ENCODE data around the gene CELSR1.

GRCh38 chr22:46035595-46035904 is 58.6 kb upstream of the WNT7B start:
- RAMPAGE, long total RNA, result no peak
- RRBS, result 6% methylated on average over 2 of the region's 29 CpGs

DNA sequence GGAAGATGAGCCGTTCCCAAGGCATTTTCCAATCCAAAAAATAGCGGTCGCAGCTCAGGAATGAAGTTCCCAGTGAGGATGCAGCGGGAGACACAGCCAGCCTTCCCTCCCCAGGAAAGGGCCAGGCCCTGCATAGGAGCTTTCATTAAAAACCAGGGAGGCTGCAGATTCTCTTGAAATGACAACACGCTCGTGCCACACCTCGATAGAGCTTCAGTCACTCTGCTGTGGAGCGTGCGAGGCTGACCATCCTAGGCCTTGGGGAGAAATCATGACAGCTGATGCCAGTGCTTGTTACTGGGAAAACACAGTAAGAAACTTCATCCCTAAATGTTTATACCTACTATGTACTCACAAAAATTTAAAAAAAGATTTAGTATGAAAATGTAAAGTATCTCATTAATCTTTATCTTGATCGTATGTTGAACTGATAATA is 65.9 kb upstream of the WNT7B start:
- RAMPAGE, long total RNA, result no peak
- RRBS, result no CpG with 5 or more reads among the region's 10 CpGs

DNA sequence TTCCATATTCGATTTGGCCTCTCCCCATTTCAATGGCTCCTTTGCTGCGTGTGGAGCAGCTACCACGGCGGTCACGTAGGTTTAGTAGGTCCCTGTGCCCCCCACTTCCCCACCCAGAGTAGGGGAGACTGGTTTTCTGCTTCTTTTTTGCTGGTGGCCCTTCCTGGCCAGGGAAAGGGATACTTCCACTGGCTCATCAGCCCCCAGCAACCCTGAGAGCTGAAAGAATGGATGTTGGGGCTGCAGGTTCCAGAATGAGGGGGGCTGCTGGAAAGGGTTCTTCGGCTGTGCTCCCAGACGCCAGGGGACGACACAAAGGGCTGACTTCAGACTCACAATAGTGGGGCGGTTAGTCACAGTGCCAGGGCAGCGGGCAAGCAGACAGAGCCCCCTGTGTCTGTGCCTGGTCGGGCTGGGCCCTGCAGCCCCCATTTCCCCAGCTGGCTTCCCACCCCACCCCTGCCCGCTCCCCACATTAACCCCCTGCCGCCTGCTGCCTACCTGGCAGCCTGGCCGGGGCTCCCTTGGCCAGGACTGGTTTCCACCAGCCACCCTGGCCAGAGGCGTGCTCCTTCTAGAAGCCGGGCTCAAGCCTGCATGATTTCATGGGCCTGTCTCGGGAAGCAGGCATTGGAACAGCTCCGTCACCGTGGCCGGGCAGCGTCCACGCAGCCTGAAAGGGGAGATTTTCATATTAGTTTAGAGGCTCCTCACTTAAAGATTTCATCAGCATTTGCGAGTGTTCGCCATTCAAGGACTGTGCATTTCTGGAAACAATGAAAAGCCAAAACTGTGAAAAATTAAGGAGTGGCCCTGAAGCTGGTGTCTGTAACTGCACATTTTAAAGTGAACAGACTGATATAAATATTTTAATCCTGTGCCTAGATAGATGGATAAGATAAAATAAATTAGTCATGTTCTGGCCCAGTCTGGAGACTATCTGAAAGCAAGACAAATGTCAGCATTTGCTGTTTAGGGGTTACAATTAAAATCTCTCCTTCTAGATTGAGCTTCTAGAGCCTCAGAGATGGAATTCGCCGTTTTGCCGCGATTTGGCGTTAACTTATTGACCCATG is 79.2 kb upstream of the WNT7B start:
- RAMPAGE, long total RNA, result no peak
- RRBS, result 45% methylated on average over 6 of the region's 29 CpGs

GRCh38 chr22:46060850-46061454 is 84.0 kb upstream of the WNT7B start:
- RAMPAGE, long total RNA, result no peak
- RRBS, result 54% methylated on average over 14 of the region's 39 CpGs

- RAMPAGE, long total RNA, result no peak
- RRBS, result no CpG with 5 or more reads among the region's 13 CpGs
Measured at GRCh38 chr22:46063864-46064266, 86.5 kb upstream of the PPARA start.

GRCh38 chr22:46074857-46075676 is 75.3 kb upstream of the PPARA start:
- RAMPAGE, long total RNA, result no peak
- RRBS, result no CpG with 5 or more reads among the region's 20 CpGs

- RAMPAGE, long total RNA, result no peak
- RRBS, result no CpG with 5 or more reads among the region's 29 CpGs
Measured at GRCh38 chr22:46086675-46087659, 63.4 kb upstream of the PPARA start.

DNA sequence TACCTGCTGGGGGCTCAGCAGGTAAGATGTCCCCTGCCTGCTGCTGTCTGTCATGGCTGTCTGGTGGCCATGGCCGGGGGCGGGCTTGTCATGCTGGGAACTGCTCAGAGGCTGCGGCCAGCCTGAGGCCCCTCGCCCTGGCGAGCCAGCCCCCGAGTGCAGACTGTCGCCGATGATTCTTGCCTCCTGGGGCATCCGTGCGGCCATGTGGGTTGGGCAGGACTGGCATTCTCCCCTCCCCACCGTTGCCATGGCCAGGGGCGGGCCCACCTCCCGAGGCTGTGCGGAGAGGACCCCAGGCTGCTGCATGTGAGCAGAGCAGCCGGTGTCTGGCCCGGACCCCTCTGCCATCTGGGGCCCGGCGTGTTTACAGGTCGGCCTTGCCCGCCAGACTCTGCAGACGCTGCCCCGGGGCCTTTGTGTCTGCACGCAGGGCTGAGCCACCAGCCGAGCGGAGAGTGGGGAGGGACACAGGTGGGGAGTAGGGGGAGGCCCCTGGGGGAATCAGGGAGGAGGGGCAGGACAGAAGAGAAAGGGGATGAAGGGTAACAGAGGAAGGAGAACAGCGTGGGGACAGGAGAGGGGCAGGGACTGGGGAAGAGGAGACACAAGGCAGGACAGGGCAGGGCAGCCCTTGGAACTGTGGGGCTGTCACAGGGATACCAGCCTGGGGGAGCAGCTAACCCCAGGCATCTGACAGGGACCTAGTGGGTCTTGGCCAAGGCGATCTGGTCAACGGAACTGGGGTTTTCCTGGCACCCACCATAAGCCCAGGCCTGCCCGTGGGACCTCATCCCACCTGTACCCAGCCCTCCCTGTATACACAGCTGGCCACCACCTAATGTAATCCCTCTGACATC is 51.1 kb upstream of the PPARA start:
- RAMPAGE, long total RNA, result no peak
- RRBS, result 81% methylated on average over 6 of the region's 29 CpGs

- RAMPAGE, long total RNA, result no peak
- RRBS, result no CpG with 5 or more reads among the region's 3 CpGs
Measured at GRCh38 chr22:46295342-46295956, 1.2 kb upstream of the GTSE1 start.

DNA sequence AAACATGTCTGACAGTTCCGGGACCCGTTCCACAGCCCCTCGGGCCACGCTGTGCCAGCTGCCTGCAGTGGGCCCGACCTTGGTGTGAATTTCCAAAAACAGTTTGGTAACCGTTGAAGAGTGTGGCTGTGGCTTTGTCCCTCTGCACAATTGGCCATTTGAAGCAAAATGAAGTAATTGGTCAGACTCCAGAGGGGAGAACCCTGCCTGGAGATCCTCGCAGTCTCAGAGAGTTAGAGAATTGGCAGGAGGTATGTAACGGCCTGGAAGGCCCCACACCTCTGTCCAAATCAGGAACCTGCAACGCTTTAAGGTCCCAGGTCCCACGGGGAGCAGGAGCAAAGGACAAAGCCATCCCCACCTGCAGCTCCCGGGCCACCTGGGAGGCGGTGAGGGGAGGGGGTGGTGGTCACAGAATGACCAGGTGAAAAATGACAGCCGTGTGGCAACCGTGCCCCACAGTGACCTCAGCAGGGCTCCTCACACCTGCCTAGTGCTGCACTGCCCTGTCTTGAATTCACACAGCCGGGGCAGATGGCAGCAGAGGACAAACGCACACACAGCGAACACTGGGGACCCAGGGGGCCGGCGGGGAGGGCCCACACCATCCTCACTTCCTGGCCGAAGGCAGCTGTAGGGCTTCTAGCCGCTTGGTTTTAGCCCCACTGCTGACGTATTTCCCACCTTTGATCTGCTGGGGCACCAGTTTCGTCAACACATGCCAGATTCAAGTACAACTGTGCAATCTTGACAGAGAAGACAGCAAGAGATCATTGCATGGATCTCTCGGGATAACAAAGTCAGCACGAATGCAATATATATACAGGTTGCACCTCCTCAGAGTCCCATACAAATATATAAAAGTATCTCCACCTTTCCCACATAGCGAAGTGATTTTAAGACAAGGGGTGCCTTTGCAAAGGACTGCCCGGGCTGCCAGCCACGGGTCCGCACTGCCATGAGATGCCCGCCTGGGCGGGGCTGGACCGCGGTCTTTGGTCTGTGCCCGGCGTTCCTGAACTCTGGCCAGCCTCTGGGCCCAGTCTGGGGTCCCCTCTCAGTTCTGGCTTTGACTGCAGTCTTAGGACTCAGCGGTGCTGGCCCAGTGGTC is 26.7 kb downstream of the TRMU start:
- RAMPAGE, long total RNA, result no peak
- RRBS, result 65% methylated on average over 11 of the region's 36 CpGs

GRCh38 chr22:46432063-46432907 is 96.8 kb downstream of the TRMU start:
- RAMPAGE, long total RNA, result no peak
- RRBS, result 76% methylated on average over 4 of the region's 25 CpGs

DNA sequence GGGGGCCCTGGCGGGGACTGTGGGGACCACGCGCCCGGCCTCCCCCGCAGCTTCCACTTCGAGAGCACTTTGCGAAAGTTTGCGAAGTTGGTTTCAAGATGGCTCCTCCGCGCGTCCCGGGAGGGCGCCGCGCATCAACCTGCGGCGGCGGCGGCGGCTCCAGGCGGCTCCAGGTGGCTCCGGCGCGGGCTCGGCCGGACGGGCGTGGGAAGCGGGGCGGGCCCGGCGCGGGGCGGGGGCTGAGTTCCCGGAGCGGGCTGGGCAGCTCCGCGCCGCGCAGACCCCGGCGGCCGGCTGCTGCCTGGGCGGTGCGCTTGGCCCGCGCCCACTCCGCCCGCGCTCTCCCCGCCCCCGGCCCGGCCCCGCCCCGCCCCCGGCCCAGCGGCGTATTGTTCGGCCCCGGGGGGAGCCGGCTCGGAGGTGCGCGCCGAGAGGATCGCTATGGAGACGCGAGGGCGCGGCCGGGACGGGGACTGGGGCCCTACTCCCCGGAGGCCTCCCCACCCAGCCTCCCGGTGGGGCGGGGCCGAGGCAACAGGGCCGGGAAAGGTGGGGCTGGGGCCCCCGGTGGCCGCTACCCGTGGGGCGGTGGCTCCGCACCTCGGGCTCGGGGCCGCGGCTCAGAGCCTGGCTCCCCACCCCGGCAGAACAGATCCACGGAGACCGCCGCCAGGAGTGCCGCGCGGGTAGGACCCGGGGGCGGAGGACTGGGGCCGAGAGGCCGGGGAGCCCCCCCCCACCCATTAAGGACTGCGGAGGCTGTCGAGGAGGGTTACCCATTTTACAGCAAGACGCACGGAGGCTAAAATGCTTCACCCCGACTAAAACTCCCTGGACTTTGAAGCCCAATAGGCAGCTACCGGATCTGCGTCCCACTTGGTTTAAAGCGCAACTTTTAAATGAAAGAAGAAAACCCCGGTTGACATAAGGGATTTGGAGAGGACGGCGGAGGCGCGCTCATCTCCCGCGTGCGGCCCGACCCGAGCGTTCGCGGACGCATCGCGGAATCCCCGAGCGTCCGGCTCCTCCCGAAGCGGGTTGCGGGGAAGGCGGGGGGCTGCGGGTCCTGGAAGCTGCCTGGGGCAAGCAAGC is at the start of gene CELSR1:
TSS of gene CELSR1 (minus strand) at position 316 of the 1,092 bp plus-strand sequence.
- RAMPAGE, long total RNA, result no peak
- RRBS, result 2% methylated on average over 76 of the region's 129 CpGs

DNA sequence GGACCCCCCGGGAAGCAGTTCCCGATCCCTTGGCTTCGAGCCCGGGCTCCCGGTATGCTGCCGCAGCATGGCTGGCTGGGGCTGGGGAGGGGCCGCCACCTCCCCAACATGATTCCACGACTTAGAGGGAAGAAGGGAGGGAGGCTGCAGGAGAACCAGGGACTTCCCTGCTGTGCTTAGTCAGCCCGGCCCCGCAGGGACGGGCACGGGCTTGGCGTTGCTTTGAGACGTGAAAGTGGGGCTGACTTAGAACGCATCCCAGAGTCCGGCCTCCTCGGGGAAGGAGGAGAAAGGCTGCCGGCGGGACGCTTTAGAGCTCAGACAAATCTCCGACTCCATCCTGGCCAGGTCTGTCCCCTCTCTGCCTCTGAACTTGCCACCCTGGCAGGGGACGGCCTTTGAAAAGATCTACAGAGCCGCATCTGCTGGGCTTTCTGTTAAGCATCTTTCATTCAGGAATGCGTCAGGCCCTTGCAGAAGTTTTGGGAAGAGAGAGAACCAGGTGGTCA is 35.5 kb upstream of the GRAMD4 start:
- RAMPAGE, long total RNA, result no peak
- RRBS, result 8% methylated on average over 8 of the region's 24 CpGs

DNA sequence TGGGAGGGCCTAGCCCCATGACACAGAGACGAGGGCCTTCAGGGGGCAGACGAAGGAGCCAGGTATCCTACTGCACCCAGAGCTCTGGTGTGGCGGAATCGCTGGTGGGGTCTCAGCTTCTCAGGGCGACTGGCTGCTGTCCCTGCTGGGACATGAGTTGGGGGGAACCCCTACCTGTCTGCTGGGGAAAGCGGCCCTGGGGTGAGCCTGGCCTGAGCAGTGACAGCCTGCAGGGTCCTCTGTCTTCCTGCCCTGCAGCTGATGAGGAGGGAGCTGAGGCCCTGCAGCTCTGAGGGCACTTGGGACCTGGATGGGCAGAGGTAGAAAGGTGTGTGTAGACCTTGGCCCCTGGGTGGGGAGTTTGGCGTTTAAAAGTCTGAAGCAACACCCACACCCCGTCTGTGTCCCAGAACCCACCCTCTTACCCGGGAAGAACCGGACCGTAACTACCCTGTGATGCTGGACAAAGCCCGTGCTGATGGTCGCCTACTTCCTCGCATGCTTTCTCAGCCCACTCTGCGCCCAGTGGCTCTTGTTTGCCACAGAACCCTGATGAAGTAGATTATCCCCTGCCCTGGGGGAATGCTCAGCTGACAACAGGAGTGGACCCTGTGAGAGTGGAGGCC is 33.5 kb upstream of the GRAMD4 start:
- RAMPAGE, long total RNA, result no peak
- RRBS, result no CpG with 5 or more reads among the region's 15 CpGs

- RAMPAGE, long total RNA, result no peak
- RRBS, result no CpG with 5 or more reads among the region's 6 CpGs
Measured at GRCh38 chr22:46646874-46647292, 26.7 kb downstream of the GRAMD4 start.

GRCh38 chr22:46677992-46678526 is 57.9 kb downstream of the GRAMD4 start:
- RAMPAGE, long total RNA, result no peak
- RRBS, result 80% methylated on average over 3 of the region's 26 CpGs

DNA sequence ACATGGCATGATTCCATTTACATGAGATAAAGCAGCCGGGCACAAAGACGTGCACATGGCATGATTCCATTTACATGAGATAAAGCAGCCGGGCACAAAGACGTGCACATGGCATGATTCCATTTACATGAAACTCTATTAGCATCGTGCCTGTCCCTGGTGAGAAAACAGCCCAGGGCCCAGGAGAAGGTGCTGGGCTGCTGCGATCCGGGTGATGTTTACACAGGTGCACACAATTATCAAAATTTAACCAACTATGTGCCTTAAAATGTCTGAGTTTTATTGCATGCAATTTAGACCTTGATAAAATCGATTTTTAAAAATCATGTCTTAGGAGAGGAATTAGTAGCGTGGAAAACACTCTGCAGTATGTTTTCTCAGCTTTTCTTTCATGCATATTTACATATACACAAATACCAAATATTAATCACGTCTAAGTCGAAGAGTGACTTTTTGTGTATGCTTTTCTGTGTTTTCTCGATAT is 3.7 kb downstream of the CERK start:
- RAMPAGE, long total RNA, result no peak
- RRBS, result 75% methylated on average over 2 of the region's 12 CpGs

DNA sequence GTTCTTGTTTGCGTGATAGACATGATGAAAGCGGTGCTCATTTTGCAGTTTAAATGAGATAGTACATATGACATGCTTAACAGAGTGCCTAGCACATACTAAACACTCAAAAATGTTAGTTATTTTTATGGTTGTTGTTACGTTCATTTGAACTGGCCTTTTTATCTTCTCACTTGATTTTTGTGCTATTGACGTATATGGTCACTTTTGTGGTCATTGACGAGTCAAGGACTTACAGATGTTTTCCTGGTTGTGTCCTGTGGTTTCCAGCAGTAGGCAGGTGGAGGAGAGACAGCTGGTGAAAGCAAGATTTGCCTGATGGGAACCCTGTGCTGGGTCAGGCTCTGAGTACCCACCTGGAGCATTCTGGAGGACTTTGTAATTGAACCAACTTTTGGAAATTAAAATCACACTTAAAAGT is 38.2 kb downstream of the TBC1D22A start:
- RAMPAGE, long total RNA, result no peak
- RRBS, result no CpG with 5 or more reads among the region's 5 CpGs

DNA sequence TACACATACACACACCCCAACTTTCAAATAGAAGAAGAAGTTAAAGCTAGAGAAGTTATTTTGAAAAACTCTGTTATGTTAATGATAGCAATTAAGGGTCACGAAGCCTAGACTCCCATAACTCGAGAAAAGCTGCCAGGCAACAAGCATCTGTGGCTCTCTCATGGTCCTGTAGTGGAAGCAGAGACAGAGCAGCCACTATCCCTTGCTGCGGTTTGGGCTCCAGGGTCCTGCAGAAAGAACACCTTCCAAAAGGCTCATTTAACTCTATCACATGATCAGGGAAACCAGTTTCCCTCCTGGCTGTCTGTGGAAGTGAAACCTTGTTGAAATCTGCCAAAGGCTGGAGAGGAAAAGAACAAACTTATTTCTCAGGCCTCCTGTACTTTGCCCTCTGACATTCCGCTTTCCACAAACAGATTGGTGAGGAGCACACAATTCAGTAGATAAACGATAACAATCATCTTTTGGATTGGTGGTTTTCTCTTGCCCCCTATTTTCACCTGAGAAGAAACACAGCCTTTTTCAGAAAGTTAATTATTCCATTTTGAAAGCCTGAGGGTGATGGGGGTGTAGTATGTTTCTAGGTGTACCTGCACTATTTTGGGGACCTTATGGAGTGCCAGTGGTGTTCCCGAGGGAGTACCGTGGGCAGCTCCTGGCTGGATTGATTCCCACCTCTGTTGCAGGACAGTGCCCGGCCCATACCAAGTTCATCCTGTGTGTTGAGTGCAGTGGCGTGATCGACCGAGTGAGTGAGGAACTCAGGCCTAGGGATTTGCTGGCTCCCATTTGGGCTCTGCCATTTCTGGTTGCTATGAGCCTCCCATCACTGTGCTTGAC is 101.9 kb downstream of the TBC1D22A start:
- RAMPAGE, long total RNA, result no peak
- RRBS, result no CpG with 5 or more reads among the region's 11 CpGs

DNA sequence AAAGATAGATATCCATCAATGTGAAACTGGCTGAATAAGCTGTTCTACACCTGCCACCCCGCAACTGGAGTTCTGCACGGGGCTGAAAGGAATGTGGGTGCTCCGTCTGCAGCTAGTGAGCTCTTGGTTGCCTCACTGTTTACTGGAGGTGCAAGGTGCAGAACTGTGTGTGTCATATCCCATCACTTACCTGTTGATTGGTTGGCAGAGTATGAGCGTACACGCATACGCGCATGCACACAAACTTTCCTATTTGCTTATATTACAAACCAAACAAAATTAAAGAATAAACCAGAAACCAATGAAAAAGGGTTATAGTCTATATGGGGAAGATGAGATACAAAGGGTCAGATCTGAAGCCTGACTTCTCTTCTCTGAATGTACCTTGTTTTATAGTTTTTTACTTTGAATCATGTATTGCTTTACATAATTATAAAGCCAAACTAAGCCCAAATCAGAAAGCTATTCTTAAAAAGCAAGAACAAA is 324.5 kb downstream of the TBC1D22A start:
- RAMPAGE, long total RNA, result no peak
- RRBS, result no CpG with 5 or more reads among the region's 7 CpGs